Thyroid gland (tissue), 7 donors: ENCODE measurements around the gene FSD1L.

DNA sequence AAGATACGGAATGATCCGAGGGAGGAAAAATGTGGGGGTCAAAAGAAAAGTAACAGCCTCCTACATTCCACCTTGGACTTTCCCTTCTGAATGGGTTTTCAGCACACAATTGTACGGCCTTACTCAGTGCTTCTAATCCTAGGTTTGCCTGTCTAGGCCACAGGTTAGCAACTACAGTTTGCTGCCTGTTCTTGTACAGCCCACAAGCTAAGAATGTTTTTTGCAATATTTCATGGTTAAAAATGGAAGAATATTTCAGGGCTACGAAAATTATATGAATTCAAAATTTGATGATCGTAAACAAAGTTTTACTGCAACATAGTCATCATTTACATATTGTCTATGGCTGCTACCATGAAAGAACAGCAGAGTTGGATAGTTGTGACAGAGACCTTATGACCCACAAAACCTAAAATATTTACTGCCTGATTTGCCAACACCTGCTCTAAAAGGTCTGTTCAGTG, 599 bp upstream of the PGAP4 start:
- PRO-cap, 2 experiments, result no peak in any of the 2 experiments
- RAMPAGE, long total RNA, 5 experiments, result no peak in any of the 5 experiments

GRCh38 chr9:102223316-102224022, 485.0 kb upstream of the GRIN3A start:
- PRO-cap, 2 experiments, result no peak in any of the 2 experiments
- RAMPAGE, long total RNA, 5 experiments, result no peak in any of the 5 experiments

GRCh38 chr9:104804349-104805092, 40.6 kb downstream of the NIPSNAP3B start:
- PRO-cap, 2 experiments, result no peak in any of the 2 experiments
- RAMPAGE, long total RNA, 5 experiments, result no peak in any of the 5 experiments

- PRO-cap, 2 experiments, result no peak in any of the 2 experiments
- RAMPAGE, long total RNA, 5 experiments, result no peak in any of the 5 experiments
These were observed 22.0 kb downstream of the ABCA1 start for GRCh38 chr9:104905848-104906367.

DNA sequence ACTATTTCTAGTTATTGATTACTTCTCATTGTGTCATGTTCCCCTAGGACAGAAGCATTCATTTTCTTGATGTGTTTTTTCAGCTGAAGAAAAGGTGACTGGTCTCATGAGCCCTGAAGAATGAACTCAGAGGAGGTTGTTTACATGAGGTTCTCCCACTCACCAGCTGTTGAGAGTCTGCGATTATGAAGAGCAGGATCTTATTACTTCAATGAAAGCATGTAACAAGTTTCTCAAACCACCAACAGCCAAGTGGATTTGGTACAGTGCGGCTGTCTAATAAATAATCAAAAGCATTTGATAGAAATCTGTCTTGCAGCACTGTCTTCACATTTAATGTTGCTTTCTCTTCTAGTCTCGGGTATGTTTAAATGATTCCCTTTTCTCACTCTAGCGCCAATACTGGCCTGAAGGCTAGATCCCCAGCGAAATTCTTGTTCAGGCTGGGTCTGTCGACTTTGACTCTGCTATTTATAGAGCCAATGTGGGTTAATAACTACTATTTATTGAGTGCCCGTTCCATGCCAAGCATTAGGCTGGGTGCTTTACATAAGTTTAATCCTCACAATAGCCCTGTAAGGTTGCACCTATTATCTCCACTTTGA, 9.5 kb upstream of the FSD1L start:
- PRO-cap, 2 experiments, result no peak in any of the 2 experiments
- RAMPAGE, long total RNA, 5 experiments, result no peak in any of the 5 experiments

DNA sequence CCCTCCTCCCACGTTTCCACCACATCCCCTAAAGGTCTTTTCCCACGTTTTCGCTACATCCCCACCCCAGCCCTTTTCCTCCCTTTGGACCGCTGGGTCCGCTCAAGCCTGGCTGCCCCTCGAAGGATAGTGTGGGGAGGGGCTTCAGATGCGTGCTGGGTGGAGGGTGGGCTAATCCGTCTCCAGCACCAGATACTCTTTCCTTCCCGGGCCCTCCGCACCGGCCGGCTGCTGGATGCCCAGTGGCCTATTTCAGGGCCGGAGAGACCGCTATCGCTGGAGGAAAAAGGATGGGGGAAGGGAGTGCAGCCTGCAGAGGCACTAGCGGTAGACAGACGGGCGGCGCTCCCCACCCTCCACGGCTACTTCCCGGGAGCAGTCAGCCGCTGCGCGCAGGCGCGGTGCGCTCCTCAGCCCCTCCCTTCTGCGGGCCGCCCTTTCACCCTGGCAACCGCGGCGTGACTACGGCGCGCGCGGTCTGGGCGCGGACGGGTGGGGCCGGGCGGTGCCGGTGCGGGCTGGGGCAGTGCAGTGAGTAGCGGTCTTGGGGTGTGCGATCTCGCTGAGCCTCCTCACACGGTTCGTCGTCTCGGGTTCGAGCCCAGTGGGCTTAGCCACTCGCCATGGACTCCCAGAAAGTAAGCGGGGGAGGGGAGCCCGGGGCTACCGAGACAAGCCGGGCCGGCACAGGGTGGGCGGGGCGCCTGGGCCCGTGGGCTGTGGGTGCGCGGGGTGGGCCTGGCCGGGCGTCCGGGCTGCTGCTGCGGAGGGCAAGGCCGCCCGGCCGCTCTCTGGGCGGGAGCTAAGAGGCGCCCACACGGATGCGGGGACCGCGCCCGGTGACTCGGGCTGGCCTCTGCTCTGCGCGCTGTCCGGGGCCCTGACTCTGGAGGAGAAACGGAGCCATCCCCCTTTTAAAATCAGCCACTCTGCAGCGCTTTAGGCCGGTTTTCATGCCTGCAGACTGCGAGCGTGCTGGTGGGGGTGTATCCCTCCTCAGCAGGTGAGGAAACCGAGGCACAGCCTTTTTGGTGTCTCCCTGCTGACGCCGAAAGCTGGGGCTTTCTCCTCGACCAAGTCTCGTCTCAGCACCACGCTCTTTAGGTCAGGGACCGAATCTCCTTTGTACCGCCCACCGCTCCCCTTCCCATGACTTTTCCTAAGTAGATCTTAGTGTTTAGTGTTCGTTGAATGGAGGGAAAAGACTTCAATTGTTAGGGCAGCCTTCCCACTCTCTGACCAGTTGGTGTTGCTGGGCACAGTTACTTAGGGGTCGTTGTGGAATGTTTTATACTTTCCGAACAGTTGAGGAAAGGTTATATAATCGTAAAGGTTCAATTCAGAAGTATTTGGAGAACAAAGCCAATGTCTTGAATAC, at the start of gene FSD1L:
Gene FSD1L (plus strand): TSS at position 437 of the 1,378 bp plus-strand sequence.
- PRO-cap, 2 experiments, result peak in 2 of 2 experiments; most common plus-strand start position 450 of the sequence (in 2); most common minus-strand start position 368 of the sequence (in 1)
- RAMPAGE, long total RNA, 5 experiments, result start-site peak on the plus strand in 2 of 5 experiments, centred at positions 438 to 568 of the sequence, 28 to 64 reads per replicate

GRCh38 chr9:105656525-105657026, 5.7 kb upstream of the TAL2 start:
- PRO-cap, 2 experiments, result no peak in any of the 2 experiments
- RAMPAGE, long total RNA, 5 experiments, result no peak in any of the 5 experiments

DNA sequence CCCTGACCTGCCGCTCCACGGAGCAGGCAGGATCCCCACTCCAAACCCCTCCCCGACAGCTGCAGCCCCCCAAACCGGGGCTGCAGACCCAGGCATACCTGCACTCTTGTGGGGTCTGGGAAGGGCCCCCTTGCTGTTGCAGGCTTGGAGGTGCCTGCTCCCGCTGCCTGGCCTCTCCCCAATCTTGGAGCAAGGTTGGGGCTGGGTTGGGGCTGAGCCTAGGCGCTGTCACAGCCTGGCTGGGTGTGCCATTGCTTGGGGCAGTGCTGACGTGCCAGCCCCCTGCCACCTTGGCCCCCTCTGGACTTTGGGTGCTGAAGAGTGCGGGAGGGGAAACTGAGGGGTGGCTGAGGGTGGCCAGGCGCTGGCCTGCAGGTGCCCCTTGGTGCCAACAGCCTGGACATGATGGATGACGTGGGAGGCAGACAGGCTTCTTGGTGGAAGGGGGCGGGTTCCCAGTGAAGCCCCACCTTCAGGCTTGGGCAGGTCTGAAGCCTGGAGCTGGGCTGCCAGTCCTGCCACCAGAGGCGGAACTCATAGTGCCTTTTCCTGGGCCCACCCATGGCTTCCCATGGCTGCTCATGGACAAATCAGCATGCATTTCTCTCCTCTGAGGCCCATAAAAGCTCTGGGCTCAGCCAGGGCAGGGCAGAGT, 19.0 kb downstream of the TMEM38B start:
- PRO-cap, 2 experiments, result no peak in any of the 2 experiments
- RAMPAGE, long total RNA, 5 experiments, result no peak in any of the 5 experiments

DNA sequence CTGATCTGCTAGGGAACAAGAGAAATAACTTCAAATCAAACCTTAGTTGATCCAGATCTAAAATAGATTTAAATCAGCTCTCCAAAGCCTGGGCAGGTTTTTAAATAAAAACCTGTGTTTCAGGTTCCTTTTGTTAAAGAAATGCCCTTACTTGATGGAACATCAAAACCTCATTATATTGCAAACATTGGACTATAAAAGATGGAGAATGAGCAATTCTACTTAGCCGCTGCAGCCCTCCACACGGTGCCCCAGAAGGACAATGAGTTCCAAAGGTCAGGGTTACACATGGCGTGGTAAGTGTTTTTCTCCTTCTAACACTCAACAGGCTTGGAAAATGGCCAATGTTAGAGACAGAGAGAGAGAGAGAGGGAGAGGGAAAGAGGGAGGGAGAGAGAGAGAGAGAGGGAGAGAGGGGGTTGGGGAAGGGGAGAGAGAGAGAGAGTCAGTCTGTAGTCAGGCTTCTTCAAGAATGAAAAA, 324.6 kb downstream of the TMEM38B start:
- PRO-cap, 2 experiments, result no peak in any of the 2 experiments
- RAMPAGE, long total RNA, 5 experiments, result no peak in any of the 5 experiments

DNA sequence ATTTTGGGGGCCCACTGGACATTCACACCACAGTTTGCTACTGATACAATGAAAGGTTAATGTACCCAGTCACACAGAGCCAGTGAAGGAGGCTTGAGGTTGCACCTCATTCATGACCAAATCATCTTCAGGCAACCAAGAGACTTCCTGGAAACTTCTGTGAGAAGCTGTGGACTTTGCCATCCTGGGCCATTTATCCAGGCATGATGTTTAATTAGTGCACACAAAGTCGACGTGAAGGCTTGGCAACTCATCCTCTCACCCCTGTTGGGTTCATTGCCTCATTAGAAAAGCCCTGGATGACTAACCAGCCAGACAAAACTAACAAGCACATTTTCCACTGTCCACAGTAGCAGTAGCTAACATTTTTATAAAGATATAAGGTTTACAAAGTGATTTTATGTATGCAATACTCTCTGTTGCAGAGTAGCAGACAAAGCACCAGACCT, 65.7 kb upstream of the ZNF462 start:
- PRO-cap, 2 experiments, result no peak in any of the 2 experiments
- RAMPAGE, long total RNA, 5 experiments, result no peak in any of the 5 experiments

- PRO-cap, 2 experiments, result no peak in any of the 2 experiments
- RAMPAGE, long total RNA, 5 experiments, result no peak in any of the 5 experiments
These were observed 9.5 kb upstream of the RAD23B start for GRCh38 chr9:107273563-107273970.

DNA sequence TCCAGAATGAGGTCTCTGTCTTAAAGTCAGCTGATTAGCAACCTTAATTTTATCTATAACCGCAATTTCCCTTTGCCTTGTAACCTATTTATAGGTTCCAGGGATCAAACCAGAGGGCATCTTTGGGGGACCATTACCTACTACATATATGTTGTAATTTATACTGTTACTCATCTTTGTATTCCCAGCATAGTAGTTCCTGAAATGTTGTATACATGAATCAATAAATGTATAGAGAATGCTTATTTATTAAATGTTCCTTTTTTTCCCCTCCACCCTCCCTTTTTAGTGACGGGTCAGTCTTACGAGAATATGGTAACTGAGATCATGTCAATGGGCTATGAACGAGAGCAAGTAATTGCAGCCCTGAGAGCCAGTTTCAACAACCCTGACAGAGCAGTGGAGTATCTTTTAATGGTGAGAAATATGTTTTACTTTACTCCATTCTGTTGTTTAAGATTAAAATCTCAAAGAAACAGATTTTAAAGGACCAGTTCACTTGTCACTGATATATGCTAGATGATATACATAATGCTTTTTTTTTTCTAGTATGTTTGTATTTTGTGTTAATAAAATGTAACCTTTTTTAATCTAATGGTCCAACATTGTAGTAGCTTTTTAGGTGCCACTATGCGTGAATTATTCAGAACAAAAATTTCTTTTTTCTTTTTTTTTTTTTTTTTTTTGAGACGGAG, 35.5 kb downstream of the RAD23B start:
- PRO-cap, 2 experiments, result no peak in any of the 2 experiments
- RAMPAGE, long total RNA, 5 experiments, result no peak in any of the 5 experiments

- PRO-cap, 2 experiments, result peak in 2 of 2 experiments; most common plus-strand start chr9:107484376 (in 2)
- RAMPAGE, long total RNA, 5 experiments, result no peak in any of the 5 experiments
These were observed 5.8 kb downstream of the KLF4 start for GRCh38 chr9:107483355-107484669.

DNA sequence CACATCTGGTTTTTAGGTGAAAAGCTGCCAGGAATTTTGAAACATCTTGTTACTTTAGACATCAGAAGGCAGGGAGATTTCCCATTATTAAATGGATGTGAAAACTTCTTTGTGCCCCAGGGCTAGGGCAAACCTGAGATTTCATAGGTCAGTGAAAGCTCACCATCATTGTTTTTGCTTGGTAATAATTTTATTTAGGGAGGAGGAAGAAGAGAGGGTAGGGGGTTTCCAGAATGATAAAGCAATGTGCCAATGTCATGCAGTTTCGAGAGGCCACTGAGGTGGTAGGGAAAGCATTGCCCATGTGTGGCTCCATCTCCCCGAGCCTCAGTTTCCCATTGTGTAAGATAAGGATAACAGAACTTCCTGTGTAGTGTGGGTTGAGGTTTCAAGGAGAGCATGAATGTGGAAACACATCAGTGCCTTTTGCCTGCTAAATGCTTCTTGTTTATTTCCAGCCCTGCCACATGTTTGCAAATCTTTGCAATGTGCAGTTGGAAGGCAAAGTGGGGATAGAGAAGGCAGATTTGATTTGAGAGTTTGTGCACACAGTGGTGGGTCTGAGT, 147.3 kb upstream of the KLF4 start:
- PRO-cap, 2 experiments, result no peak in any of the 2 experiments
- RAMPAGE, long total RNA, 5 experiments, result no peak in any of the 5 experiments

DNA sequence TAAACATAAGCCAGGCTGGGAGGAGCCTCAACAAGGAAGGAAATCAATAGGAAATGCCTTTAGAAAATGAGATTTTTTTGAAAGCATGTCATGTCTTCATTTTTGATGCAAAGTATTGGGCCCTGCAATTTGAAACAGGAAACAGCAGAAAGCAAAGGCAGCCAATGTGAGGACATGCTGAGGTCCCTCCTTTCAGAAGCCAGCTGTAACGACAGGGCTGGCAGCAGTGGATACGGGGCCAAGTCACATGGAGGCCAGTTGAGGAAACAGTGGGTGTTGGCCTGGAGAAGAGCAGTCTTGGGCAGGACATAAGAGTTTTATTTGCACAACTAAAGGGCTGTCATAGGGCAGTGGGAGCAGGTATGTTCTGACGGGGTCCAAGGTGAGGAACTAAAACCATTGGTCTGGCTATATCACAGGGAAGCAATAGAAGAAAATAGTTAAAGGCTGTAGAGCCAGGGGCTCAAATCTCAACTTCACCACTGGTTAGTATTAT, 155.5 kb upstream of the KLF4 start:
- PRO-cap, 2 experiments, result no peak in any of the 2 experiments
- RAMPAGE, long total RNA, 5 experiments, result no peak in any of the 5 experiments

DNA sequence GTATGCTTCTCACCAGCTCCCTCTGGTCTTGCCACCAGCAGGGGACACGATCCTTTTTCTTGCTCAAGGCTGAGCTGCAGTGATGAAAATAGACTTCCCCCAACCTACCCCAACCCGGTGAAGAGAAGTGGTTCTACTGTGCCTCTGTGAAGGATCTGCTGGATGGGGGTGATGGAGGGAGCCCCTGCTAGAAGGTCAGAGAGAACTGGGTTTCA, 185.3 kb upstream of the KLF4 start:
- PRO-cap, 2 experiments, result no peak in any of the 2 experiments
- RAMPAGE, long total RNA, 5 experiments, result no peak in any of the 5 experiments

DNA sequence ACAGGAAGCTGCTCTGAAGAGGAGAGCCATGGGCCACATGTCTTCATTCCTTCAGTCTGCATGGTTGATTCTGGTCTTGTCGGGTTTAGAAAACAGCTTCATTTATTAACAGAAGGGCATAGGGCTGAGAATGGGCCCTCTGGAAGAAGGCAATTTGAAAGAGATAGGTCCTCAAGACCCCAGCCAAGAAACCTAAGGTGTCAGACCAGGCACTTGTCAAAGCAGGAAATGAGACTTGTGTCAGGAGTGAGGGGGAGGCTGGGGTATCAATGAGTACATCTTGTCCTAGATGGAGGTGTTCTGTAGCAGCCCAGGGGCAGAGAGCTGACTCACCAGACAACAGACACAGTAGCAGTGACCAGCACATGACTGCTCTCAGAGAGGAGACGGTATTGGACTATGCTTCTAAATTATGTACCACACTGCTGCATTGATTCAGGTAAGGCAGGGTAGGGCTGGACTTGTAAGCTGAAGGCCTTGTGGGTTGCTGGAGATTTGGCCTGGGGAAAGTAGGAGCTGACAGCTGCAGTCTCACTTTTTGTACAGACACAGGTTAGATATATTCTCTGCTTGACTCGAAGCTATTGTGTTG, 551.2 kb upstream of the KLF4 start:
- PRO-cap, 2 experiments, result no peak in any of the 2 experiments
- RAMPAGE, long total RNA, 5 experiments, result no peak in any of the 5 experiments

DNA sequence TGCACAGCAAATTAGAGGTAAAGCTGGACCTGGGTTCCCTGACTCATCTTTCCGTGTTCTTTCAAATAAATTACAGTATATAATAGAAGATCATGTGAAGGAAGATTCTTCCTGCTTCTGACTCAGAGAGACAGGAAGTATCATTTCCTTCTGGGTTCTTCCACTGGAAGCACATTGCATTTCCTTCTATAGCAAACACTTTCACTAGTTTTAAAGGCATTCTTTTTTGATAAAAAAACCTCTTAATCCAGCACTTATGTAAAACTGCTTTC, 566.6 kb upstream of the KLF4 start:
- PRO-cap, 2 experiments, result no peak in any of the 2 experiments
- RAMPAGE, long total RNA, 5 experiments, result no peak in any of the 5 experiments

GRCh38 chr9:108394179-108394674, 461.6 kb downstream of the ACTL7B start:
- PRO-cap, 2 experiments, result no peak in any of the 2 experiments
- RAMPAGE, long total RNA, 5 experiments, result no peak in any of the 5 experiments

DNA sequence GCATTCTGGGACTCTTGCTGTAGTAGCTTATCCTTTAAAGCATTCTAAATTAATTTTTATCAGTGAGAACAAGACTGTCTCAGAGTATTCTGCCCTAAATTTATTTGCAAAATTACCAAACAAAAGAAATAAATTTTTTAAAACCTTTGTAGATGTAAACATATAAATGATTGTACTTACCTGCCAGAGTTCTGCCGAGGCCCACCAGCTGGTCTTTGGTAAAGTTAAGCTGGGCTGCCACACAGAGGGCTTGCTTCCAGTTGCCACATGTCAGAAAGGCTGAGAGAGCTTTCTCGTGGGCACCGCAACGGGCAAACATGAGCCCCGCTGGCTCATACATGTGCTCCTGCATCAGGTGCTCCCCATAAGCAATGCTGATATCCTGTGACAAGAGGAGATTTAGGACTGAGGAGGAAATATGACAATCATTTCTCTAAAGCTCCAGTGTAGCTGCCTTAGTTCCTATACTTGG, 29.0 kb downstream of the ACTL7A start:
- PRO-cap, 2 experiments, result no peak in any of the 2 experiments
- RAMPAGE, long total RNA, 5 experiments, result no peak in any of the 5 experiments